GM06990 (cell line): ENCODE results near the gene NXPH1.

DNA sequence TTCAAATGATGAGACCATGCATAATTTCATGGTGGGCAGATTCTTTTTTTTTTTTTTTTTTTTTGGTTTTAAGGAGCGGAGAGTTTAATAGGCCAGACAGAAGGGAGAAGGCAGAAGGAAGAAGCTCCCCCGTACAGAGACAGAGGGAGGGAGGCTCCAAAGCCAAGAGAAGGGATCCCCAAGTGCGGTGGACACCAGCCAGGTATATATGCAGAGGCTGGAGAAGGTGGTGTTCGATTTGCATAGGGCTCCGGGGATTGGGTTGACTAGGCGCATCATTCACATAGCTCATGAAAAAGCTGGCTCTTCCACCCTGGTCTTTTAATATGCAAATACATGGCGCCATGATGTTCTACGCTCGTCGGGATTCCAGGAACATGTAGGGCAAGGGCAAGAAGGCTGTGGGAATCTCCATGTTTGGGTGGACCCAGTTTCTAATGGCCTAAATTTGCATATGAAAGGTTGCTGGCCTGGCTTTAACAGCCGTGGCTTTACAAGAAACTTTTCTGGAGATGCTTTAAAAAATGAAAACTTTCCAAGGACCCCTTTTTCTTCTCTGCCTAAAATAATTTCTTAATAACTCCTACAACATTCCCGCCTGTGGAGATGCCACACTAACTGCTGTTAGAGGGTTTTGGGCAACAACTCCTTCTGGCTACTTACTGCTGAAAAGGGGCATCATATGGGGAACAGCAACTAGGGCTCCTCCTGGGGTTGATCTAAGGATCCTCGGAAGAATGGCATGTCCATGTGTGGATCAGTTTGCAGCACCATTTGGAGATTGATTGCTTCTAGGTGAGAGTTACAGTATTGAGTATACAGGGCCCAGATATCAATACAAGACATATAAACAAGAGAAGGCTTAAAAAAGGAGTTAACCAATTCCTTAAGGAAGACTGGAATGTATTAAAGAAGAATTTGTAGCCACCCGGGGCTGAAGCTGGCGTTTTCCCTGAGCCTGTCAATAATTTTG lies 28.3 kb downstream of the C1GALT1 start:
- RRBS = no CpG with 5 or more reads among the region's 15 CpGs

DNA sequence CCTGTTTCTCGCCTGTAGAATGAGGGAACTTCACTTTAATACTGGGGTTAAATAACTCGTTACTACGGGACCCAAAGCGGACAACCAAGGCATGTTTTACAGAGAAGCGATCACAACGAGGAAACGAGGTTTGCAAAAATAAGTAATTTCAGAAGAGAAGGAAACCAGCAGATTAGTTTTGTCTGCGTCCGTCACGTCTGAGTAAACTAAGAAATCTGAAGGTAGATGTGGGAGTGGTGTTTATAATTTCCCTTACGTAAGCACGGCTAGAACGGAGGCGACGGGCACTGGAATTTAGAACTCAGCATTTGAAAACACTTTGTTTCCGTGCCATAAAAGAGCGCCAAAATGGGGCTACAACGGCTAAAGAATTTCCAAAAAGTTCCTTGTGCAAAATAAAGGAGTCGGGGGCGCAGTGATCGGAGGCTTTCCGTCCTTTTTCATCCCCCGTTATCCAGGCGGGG lies 715 bp upstream of the UMAD1 start:
- RRBS = no CpG with 5 or more reads among the region's 24 CpGs

DNA sequence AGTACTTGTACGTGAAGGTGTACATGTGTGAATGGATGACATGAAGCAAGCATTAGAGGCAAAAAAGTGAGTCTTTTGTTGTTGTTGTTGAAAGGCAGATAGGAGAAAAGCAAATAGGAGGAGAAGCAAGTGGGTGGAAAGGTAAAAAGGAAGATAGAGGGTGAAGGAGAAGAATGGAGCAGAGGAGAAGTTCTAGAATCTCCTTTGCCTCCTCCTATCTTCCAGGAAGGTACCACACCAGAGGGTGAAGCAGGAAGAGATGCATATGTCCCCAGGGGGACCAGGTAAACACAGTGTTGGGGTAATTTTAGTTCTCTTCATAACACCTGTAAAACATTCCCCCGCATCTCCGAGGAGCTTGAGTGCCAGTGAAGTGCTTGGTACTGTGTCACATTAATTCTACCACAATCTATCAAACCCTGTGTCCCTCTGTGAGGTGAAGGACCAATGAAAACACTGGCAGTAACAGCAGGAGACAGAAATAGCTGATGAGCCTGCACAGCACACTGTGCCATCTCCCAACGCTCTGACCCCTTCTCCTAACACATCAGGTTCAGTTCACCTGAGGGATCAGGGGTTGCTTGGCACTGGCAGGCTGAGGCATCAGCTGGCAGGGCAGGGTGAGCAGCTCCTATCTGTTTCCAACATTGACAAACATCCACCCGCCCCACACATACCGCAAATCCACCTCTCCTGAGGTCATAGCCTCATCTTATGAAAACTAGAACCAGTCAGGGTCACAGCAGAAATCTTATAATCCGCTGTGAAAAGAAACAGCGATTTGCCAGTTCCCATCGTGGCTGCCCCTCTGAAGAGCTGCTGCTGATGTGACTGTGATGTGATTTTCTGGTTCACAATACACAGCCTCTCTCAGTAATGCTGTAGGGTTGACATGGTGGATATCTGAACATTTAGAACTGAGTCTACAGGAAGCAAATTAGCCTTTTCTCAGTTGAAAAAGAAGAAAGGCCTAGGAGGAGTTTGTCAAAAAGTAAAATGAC lies 121.0 kb downstream of the ICA1 start:
- RRBS = no CpG with 5 or more reads among the region's 9 CpGs

- RRBS = no CpG with 5 or more reads among the region's 3 CpGs
Measured at GRCh38 chr7:8177139-8177668, 84.8 kb downstream of the ICA1 start.

DNA sequence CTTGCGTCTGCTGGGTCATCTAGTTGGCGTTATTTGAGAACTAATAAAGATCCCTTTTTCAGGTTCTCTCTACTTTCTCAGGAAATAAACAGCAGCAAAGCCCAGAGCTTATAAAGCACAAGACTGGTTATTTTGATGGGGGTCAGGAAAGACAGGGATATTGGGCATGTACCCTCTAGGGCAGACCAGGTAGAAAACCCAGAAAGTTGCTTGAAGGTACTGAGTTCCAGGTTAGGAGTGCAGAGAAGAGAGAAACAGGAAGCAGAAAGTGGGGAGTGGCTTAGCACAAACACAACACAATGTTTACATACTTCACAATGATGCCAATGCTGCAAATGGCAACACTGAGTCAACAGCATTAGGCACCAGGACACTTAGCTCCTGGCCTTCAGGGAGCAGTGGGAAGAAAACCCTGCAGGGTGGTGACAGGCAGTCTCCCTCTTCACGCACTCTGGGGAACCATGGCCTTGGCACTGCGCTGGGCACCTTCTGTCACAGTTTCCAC lies 7.4 kb downstream of the ICA1 start:
- RRBS = no CpG with 5 or more reads among the region's 4 CpGs

GRCh38 chr7:8261256-8261733 lies 672 bp downstream of the ICA1 start:
- RRBS = 5% methylated on average over 13 of the region's 24 CpGs

GRCh38 chr7:8433395-8433877 lies at the start of gene NXPH1:
NXPH1 (plus strand) TSS chr7:8433609.
- RRBS = 5% methylated on average over 21 of the region's 42 CpGs

DNA sequence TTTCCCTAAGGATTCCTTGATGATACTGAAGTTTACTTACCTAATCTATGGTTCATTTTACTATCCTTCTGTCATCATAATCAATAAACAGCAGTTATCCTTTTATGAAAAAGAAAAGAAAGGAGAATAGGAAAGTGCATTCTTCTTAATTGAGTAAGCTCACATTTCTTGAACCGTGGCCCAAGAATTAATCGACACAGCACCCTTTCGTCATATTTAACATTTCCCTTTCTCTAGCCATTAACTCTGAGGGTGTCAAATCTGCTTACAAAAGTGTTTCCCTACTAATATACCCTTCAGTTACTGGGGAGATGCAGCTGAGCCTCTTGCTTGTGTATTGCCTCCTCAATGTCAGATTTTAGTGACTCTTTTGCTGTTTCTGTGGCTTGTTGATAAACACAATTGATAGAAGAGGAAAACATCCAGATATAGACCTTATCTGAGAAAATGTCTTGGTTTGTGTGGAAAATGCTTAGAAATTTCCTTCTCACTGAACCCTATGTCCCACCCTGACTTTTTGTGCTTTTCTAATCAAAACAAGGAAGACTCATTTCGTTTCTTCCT lies 257.3 kb downstream of the PHF14 start:
- RRBS = no CpG with 5 or more reads among the region's 4 CpGs

DNA sequence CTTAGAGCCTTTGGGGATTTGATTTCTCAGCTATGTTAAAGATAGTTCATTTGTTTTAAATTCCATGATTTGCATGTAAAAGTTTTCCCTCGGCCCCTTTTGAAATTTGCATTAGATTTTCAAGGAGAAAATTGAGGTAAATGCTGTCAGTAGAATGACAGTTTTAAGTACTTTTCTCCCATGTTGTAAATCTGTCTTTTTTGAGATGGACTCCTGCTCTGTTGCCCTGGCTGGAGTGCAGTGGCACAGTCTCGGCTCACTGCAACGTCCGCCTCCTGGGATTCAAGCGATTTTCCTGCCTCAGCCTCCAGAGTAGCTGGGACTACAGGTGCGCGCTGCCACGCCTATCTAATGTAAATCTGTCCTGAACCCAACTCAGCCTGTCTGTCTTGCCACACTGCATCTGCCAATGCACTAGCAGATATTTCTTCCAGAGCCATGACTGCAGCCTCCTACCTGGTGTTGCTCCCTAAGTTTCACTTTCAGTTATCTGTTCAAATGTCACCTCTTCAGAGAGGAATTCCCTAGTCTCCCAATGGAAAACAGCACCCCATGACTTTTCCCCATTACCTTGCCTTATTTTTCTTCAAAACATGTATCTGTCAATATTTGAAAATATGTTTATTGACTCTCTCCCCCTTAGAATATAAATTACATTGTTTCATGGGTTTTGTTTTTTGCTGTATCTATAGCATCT lies 264.1 kb downstream of the PHF14 start:
- RRBS = no CpG with 5 or more reads among the region's 8 CpGs

DNA sequence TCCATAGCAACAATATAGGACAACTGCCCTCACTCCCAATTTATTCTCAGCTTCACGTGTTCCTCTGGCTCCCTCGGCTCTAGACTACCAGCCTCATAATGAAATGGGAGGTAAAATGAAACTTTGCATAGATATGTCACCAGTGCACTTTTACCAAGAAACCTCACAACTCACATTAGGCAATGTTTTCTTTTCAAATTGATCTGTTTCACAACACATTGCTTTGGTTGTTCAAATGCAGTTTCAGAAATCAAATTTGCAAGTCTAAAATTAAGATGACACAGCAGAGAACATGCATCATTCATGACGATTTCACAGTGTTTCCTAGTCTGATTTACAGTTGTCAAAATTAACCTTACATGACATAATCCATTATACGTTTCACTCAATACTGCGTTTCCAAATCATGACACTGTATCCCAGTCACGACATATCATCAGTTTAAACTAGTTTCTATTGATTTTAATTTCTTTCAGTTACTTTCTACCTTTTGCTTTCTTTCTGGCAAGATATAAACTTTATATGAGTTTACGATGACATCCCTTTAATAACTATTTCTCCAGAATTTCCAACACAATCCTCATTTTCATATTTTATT lies 211.0 kb downstream of the THSD7A start:
- RRBS = no CpG with 5 or more reads among the region's 7 CpGs

DNA sequence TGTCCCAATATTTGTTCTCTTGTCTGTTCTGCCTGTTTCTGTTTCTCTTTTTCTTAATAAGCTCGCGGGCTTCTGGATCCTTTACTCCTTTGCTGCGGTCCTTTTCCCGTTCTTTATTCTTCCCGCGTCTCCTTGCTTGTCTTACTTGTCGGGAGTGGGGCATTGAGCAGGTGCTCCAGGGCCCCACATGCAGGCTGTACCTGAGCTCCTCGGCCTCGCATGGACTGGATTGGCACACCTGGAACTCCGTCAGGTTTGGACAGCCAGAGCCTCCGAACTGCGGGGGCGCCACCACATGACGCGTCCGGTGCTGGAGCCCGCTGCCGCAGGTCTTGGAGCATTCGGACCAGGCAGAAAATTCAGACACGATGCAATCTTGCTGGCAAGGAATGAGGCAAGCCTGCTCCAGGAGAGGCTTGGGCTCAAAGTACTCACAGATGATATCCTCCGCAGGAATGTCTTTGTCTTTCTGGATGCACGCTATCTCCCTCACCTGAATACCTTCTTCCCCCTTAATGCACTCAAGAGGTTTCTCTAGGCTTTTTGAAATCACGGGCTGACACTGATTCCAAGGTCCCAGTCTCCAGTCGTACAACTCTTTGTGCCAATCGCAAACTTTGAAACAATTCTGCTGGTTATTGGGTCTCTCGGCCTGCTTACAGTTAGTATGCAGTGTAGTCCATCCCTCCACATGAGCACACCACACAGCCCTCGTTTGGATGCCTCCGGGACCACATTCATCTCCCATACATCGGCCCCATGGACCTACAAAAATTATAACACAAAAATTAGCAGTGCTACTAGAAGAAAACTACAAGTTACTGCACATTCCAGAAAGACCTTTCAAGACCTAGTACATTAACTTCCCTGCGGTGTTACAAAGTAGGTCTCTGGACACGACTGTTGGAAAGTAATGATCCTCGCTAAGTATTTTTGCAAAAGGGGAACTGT lies 195.5 kb downstream of the THSD7A start:
- RRBS = no CpG with 5 or more reads among the region's 32 CpGs

- RRBS = no CpG with 5 or more reads among the region's 15 CpGs
Measured at GRCh38 chr7:12210429-12210859, 650 bp upstream of the TMEM106B start.

GRCh38 chr7:12404157-12404588 lies 508 bp upstream of the VWDE start:
- RRBS = no CpG with 5 or more reads among the region's 13 CpGs

GRCh38 chr7:12635904-12636267 lies 51.5 kb upstream of the ARL4A start:
- RRBS = no CpG with 5 or more reads among the region's 6 CpGs

DNA sequence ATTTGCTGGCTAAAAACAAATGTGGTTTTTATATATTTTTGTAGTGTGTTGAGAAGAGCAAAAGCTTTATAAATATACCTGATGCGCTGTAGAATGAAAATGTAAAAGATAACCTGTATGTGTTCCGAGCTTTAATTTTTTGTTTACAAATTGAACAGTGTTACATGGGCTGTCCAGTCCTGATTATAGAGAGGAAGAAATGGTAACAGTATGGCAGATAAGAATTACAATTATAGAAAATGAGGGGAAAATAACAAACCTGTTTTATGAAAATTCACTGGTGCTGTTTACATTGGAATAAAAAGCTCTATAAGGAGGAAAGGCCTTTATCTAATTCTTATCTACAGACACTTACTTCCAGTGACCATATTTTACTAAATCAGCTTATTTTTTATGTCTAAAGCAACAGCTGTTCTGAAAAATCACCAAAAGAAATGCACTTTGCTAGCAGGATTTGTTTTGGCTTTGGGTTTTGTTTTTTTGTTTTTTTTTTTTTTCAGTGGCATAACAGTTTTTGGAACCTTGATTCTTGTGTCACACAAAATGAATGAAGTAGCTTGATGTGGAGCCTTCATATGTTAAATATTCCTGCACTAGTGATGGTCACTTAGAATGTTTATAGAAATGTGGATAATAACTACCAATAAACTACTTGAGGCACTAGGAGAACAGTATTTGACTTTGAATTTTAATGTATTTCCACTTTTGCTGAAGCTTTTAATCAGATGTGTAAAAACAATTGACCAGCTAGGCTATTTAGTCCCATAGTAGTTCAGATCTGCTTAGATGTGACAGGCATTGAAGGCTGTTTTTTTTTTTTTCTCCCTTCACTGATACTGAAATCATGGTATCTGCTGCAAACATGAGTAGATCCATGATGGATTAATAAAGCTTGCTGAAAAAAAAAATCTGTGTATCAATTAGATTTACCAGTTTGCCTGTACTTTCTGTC lies 2.7 kb downstream of the ARL4A start:
- RRBS = no CpG with 5 or more reads among the region's 2 CpGs

GRCh38 chr7:12884260-12884670 lies 196.8 kb downstream of the ARL4A start:
- RRBS = no CpG with 5 or more reads among the region's 1 CpG

DNA sequence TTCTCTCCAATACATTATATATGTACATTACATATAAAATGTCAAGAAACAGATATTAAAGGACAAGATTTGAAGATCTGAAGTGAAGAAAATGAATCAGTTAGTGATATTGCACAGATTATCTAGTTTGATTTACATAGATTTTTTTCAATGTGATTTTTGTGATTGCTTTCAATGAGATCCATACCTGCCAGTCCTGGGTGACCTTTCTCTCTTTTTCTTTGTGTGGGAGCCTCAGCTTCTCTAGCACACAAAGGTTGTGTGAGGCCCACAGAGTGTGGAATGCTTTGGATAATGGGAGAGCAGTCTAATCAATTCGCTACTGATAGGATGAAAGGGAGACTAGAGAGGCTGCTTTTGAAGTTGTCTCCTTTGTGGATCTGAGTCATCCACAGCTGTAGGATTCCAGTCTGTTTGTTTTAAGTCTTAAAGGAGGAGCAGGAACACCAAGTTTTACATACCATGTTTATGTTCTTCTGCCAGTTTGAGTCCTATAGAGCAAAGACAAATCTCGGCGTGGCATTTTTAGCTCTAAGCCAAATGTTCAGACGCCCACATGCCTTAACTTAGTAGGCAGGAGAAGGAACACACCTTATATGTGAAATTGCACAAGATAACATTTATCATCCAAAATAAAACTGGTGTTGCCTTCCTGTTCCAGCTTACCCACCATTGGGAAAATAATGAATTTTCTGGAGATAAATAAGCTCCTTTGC lies 329.9 kb downstream of the ARL4A start:
- RRBS = no CpG with 5 or more reads among the region's 4 CpGs

- RRBS = no CpG with 5 or more reads among the region's 4 CpGs
Measured at GRCh38 chr7:13165637-13166285, 478.3 kb downstream of the ARL4A start.

DNA sequence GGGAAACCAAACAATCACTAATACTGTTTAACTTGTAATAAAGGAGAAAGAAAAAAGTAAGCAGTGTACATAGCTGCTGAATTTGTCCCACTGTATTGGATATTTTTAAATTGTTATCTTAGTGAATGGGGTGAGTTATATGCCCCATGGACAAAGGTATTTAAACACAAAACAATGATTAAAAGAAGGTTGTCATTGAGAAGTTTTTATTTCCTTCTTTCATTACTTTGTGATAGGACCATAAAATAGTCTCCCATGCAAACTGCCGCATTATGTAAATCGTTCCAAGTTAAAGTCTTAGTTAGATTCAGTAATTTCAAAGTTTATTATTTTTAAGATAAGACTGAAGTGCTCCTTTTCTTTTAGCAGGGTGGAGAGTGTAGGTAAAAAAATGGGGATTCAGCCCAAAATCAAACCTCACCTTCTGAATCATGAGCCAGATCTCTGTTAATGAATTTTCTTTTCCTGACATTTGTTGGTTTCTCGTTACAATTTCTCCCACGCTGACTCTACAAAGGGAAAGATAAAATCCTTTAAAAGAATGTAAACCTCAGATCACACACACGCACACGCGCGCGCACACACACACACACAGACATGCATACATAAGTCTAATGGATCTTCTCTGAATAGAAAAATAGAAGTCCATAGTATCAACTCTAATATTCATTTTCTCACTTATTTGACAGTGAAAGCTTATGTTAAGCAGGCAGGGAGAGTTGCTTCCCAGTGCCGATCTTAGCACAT lies 1.6 kb downstream of the ETV1 start:
- RRBS = no CpG with 5 or more reads among the region's 10 CpGs

DNA sequence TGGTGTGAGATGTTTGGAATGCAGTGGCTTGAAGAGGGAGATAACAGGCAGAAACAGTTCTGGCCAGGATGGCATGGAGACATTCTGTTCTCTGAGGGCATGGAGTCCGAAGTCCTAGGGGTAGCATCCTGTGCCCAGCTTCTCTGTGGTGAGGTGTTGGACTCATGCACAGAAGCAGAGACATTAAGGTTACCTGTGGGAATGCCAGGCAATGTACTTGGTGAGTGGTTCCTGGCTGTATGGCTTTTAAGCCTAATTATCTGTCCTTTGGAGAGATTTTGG lies 217.8 kb upstream of the ETV1 start:
- RRBS = no CpG with 5 or more reads among the region's 1 CpG